ENCODE results near the gene MIGA2.

DNA sequence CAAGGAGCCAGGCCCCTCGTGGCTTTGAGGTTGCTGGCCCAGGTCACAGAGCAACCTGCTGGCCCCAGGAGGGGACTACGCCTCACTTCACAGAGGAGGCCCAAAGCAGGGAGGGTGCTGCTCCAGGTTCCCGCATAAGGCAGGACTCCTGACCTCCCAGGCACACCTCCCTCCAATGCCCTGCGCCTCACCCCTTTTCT lies 18.1 kb downstream of the KYAT1 start:
- RAMPAGE, long total RNA, result no peak
- RRBS, 2 experiments, result no CpG with 5 or more reads among the region's 4 CpGs
CAGE:
- cytosol, long polyA minus RNA, result no peak
- cytosol, long polyA plus RNA, result no peak
- long polyA plus RNA, result no peak
- nucleolus, long total RNA, result no peak
- nucleus, long polyA plus RNA, result no peak
- nucleus, long total RNA, result no peak

DNA sequence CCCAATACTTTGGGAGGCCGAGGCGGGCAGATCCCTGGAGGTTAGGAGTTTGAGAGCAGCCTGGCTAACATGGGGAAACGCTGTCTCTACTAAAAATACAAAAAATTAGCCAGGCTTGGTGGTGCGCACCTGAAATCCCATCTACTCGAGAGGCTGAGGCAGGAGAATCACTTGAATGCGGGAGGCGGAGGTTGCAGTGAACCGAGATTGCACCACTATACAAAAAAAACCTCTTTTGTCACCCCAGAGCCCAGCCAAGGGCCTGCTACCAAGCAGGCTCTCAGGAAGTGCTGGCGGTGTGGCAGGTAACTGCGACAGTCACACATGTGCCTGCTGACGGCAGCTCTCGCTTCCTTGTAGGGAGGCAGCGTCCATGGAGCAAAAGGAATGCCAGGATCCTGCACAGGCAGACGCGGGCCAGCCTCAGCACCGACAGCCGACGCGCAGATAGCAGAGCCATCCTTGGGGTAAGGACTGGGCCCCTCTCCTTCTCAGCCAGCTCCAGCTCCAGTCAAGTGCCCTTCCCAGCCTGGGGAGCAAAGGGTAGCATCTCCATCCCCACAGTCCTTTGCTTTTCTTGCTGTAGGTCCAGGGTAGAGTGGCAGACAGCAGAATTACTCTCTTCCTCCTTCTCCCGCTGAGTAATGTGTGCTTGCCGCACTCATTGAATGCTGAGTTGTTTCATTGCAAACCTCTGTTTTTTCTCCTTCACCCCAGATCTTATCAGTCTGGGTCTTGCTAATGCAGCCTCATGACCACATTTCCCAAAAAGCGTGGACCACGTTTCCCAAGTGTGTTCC lies 3.9 kb downstream of the LRRC8A start:
- RAMPAGE, long total RNA, result no peak
- RRBS, 2 experiments, result no CpG with 5 or more reads among the region's 23 CpGs
CAGE:
- cytosol, long polyA minus RNA, result no peak
- cytosol, long polyA plus RNA, result no peak
- long polyA plus RNA, result no peak
- nucleolus, long total RNA, result no peak
- nucleus, long polyA plus RNA, result no peak
- nucleus, long total RNA, result no peak

- RAMPAGE, long total RNA, result no peak
- RRBS, 2 experiments, result no CpG with 5 or more reads among the region's 14 CpGs
CAGE:
- cytosol, long polyA minus RNA, result no peak
- cytosol, long polyA plus RNA, result no peak
- long polyA plus RNA, result no peak
- nucleolus, long total RNA, result no peak
- nucleus, long polyA plus RNA, result no peak
- nucleus, long total RNA, result no peak
These were observed 17.7 kb downstream of the LRRC8A start for GRCh38 chr9:128899322-128900331.

- RAMPAGE, long total RNA, result no peak
- RRBS, 2 experiments, result no CpG with 5 or more reads among the region's 5 CpGs
CAGE:
- cytosol, long polyA minus RNA, result no peak
- cytosol, long polyA plus RNA, result no peak
- long polyA plus RNA, result no peak
- nucleolus, long total RNA, result start-site peak on the minus strand at chr9:129021189-129021296, 20 reads
- nucleus, long polyA plus RNA, result no peak
- nucleus, long total RNA, result no peak
These were observed 7.0 kb downstream of the SH3GLB2 start for GRCh38 chr9:129021139-129021524.

- RAMPAGE, long total RNA, result no peak
- RRBS, 2 experiments, result no CpG with 5 or more reads among the region's 20 CpGs
CAGE:
- cytosol, long polyA minus RNA, result no peak
- cytosol, long polyA plus RNA, result no peak
- long polyA plus RNA, result no peak
- nucleolus, long total RNA, result no peak
- nucleus, long polyA plus RNA, result no peak
- nucleus, long total RNA, result no peak
These were observed 218 bp upstream of the SH3GLB2 start for GRCh38 chr9:129028441-129028656.

GRCh38 chr9:129035961-129037198 lies at the start of gene MIGA2:
Gene MIGA2 (plus strand): TSS chr9:129036626.
- RAMPAGE, long total RNA, result start-site peak on the plus strand at chr9:129036617-129036666, 189 and 47 reads in 2 replicates
- RRBS, 2 experiments, result under 1 to 1% methylated on average over 34 to 41 of the region's 76 CpGs
CAGE:
- cytosol, long polyA minus RNA, result no peak
- cytosol, long polyA plus RNA, result no peak
- long polyA plus RNA, result no peak
- nucleolus, long total RNA, result no peak
- nucleus, long polyA plus RNA, result start-site peak on the plus strand at chr9:129036617-129036653, 509 and 590 reads in 2 replicates
- nucleus, long total RNA, result no peak

DNA sequence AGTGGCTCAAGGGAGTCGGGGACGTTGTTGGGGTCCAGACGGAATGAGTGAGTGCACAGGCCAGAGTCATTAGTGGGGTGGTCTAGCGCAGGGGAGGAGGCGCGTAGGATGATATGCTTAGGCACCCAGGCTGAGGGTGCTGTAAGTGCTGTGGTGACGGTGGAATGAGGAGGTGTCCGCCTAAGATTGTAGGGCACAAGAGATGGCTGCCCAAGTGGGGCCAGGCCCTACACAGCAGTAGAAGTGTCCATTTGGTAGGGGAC lies 704 bp downstream of the MIGA2 start:
- RAMPAGE, long total RNA, result no peak
- RRBS, 2 experiments, result no CpG with 5 or more reads among the region's 8 CpGs
CAGE:
- cytosol, long polyA minus RNA, result no peak
- cytosol, long polyA plus RNA, result no peak
- long polyA plus RNA, result no peak
- nucleolus, long total RNA, result no peak
- nucleus, long polyA plus RNA, result no peak
- nucleus, long total RNA, result no peak

DNA sequence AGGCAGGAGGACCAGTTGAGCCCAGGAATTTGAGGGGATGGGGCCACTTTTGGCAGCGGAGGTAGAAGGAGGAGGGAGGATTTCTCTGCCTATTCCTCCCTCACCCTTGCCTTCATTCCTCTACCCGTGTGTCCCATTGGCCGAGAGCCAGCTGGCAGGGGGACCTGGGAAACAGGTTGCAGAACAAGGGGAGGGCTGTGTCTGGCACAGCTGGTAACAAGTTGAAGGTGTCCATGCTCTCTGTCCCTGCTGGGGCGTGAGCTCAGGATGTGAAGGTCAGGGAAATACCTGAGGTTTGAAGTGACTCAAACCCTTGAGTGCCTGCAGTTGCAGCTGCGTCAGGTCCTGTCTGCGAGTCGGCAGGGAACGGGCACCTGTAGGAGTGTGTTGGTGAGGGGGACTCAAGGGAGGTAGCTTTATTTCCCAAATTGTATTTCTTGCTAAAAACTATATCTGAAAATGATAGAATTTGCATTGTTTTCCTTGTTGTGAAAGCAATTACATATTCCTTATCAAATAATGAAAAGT lies 16.2 kb downstream of the MIGA2 start:
- RAMPAGE, long total RNA, result no peak
- RRBS, 2 experiments, result no CpG with 5 or more reads among the region's 8 CpGs
CAGE:
- cytosol, long polyA minus RNA, result no peak
- cytosol, long polyA plus RNA, result no peak
- long polyA plus RNA, result no peak
- nucleolus, long total RNA, result no peak
- nucleus, long polyA plus RNA, result no peak
- nucleus, long total RNA, result no peak

DNA sequence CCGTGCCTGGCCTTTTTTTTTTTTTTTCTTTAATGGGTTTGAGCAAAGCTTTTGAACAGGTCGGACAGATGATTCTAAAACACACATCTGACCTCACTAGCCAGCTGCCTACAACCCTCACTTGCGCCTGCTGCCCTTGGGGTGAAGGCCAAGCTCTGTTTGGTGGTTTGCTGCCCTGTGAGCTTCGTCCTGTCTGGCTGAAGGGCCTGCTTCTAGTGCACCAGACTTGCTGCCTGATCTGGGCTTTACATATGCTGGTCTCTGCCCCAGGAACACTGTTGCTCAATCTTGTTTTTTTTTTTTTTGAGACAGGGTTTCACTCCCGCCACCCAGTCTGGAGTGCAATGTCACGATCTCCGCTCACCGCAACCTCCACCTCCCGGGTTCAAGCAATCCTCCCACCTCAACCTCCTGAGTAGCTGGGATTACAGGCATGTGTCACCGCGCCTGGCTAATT lies 16.4 kb upstream of the DOLPP1 start:
- RAMPAGE, long total RNA, result no peak
- RRBS, 2 experiments, result no CpG with 5 or more reads among the region's 11 CpGs
CAGE:
- cytosol, long polyA minus RNA, result no peak
- cytosol, long polyA plus RNA, result no peak
- long polyA plus RNA, result no peak
- nucleolus, long total RNA, result no peak
- nucleus, long polyA plus RNA, result no peak
- nucleus, long total RNA, result no peak

DNA sequence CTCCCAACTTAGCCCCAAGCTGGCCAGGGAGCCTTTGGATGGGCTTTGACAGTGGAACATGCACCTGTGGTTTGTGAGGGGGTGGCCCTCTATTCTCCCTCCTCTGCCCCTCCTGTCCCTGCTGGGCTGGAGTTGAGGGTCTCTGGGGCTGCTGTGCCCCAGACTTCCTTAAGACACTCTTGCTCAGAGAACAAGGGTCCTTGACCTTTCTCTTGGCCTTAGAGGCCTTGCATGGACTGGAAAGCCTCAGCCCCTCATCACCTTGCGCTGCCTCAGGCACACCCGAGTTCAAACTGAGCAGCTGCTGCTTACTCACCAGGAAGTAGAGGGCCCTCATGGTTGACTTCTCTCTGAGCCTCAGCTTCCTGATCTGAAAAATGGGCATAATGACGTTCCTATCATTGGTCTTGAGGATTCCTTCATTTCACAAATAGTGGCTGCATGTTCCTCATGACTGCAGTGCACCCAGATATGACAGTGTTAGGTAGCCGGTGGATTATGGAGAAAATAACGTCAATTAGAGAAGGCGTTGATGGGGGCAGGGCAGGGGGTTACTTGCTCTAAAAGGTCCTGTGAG lies 28.7 kb downstream of the IER5L start:
- RAMPAGE, long total RNA, result no peak
- RRBS, 2 experiments, result no CpG with 5 or more reads among the region's 6 CpGs
CAGE:
- cytosol, long polyA minus RNA, result no peak
- cytosol, long polyA plus RNA, result no peak
- long polyA plus RNA, result no peak
- nucleolus, long total RNA, result no peak
- nucleus, long polyA plus RNA, result no peak
- nucleus, long total RNA, result no peak

DNA sequence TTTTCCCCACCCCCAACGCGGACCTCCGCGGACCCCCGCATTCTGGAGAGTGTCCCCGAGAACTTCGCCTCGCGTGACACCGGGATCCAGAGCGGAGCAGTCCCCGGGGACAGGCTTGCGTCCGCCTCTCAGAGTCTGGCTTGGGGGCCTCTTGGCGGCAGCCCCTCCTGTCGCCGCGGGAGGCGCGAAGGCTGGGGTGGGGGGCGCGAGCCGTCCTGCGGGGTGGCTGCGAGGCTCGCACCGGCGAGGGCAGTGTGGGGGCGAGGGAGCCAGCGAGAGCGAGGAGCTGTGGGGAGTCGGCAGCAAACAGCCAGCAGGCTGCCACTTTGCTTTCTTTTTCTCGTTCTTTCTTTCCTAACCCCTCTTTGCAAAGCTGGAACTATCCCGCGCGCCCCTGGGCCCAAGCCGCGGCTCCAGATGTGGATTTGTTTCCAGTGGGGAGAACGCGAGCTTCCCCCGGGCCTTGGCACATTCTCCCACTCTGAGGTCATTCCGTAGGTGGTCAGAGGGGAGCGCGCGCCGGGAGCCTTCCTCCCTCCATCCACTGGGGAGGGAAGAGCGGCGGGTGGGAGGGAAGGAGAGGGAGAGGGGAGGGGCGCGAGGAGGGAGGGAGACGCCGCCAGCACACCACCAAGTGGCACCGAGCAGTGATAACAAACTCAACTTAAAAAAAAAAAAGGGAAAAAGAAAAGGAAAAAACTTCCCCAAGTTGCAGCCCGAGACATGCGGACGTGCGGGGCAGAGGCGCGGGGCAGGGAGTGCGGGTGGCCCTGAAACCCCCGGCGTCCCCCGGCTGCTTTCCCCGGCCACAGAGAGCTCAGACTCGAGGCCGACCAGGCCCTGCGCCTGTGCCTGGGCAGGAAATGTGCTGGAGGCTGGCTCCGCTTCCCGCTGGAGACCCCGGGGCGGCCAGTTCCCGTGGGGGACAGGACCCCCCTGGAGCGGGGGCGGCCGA lies 3.4 kb downstream of the IER5L start:
- RAMPAGE, long total RNA, result no peak
- RRBS, 2 experiments, result 1 to 2% methylated on average over 9 to 12 of the region's 75 CpGs
CAGE:
- cytosol, long polyA minus RNA, result no peak
- cytosol, long polyA plus RNA, result no peak
- long polyA plus RNA, result no peak
- nucleolus, long total RNA, result no peak
- nucleus, long polyA plus RNA, result no peak
- nucleus, long total RNA, result no peak

DNA sequence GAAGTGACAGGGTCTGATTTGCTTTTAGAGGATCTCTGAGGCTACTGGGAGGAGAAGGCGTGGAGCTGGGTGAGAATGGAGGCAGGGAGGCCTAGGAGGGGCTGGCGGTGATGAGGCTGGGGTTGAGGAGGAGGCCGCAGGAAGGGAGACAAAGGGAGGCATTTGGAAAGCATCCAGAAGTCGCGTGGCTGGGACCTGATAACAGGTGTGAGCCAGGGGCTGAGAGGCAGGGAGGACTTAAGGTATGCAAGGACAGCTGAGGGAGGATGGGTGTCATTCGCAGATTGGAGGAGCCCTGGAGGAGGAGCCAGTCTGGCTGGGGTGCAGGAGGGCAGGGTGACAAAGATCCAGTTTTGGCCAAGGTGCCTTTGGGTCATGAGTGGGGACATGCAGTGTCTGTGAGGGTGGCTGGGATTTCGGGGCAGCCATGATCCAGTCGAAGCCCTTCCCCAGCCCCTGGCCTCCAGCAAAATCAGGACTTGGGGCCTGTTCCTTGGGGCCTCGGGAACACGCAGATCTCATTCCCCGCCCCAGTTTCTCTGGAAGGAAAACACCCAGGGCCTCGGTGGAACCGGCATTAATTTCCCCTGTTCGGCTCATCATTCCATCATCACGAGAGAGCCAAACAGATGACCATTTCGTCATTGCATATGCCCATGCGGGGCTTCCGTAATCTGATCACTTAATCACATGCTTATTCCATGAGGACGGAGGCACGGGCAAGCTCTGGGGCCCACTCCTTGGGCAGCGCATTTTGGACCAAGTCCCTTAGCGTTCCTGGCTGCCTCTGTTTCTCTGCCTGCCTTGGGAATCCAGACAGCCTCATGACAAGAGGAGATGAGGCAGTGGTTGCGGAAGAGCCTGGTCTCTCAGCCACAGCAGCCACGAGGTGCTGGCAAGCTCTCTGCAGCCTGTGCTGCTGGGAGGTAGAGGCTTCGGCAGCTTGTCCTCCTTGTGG lies 64.7 kb upstream of the IER5L start:
- RAMPAGE, long total RNA, result no peak
- RRBS, 2 experiments, result no CpG with 5 or more reads among the region's 25 CpGs
CAGE:
- cytosol, long polyA minus RNA, result no peak
- cytosol, long polyA plus RNA, result no peak
- long polyA plus RNA, result no peak
- nucleolus, long total RNA, result no peak
- nucleus, long polyA plus RNA, result no peak
- nucleus, long total RNA, result no peak

GRCh38 chr9:129332154-129332543 lies 154.1 kb upstream of the IER5L start:
- RAMPAGE, long total RNA, result no peak
- RRBS, 2 experiments, result 49% methylated on average over 2 of the region's 5 CpGs; no CpG with 5 or more reads in 1 of the 2 experiments
CAGE:
- cytosol, long polyA minus RNA, result no peak
- cytosol, long polyA plus RNA, result no peak
- long polyA plus RNA, result no peak
- nucleolus, long total RNA, result no peak
- nucleus, long polyA plus RNA, result no peak
- nucleus, long total RNA, result no peak

DNA sequence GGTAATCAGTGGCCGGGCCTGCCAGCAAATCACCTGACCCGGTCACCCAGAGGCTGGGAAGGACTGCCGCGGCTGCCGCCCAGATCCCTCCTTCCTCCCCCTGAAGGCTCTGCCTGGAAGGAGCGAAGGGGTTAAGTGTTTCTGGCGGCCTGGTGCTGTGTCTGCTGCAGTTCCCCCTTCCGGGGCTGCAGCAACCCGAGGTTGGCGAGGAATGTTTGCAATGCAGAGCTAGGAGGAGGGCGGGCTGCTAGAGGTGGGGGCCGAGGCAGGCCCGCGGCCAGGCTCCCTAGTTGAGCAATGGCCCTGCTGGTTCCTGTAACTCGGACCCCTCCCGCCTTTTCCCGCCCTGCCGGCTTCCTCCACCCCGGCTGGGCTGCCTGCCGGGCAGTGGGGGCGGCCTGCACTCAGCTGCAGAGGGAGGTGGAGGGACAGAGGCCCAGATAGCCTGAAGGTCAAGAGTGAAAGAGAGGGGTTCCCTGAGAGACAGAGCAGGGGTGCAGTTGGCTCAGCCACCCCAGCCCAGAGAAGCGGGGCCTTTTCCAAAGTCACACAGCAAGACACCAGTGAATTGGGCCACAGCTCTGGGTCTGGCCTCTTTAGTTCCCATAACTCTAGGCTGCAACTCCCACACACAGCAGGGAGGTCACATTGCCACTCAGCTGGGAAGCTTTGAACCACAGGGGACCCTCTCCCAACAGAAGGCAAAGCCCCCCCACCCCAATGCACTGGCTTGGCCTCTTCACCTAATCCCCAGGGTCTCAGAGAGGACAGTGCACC lies 156.4 kb upstream of the IER5L start:
- RAMPAGE, long total RNA, result no peak
- RRBS, 2 experiments, result 1 to 4% methylated on average over 1 of the region's 22 CpGs
CAGE:
- cytosol, long polyA minus RNA, result no peak
- cytosol, long polyA plus RNA, result no peak
- long polyA plus RNA, result no peak
- nucleolus, long total RNA, result no peak
- nucleus, long polyA plus RNA, result no peak
- nucleus, long total RNA, result no peak

DNA sequence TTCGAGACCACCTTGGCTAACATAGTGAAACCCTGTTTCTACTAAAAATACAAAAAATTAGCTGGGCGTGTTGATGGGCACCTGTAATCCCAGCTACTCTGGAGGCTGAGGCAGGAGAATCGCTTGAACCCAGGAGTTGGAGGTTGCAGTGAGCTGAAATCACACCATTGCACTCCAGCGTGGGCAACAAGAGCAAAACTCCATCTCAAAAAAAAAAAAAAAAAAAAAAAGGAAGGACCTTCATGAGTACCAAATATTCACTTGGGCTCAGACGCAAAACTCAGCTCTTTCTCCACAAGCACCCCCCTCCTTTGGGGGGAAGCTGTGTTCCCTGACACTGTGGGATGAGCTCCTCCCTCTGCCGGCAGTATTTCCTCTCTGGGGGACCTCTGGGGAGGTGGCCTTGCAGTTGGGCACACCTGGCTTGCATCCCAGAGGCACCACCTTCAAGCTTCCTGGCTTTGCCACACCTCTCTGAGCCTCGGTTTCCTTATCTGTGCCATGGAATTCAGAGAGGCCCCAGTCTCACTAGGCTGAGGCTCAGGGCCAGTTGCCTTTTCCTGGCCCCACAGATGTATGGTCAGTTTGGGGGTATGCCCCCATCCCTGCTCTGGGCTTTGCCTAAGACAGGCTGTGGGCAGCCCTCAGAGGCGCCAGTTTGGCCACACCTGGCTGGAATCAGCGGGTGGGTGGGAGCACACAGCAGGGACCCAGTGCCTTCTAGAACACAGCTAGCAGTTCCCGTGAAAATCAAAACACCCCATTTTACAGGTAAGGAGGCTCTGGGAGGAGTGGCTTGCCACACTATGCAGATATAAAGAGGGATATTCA lies 157.4 kb upstream of the IER5L start:
- RAMPAGE, long total RNA, result no peak
- RRBS, 2 experiments, result no CpG with 5 or more reads among the region's 10 CpGs
CAGE:
- cytosol, long polyA minus RNA, result no peak
- cytosol, long polyA plus RNA, result no peak
- long polyA plus RNA, result no peak
- nucleolus, long total RNA, result no peak
- nucleus, long polyA plus RNA, result no peak
- nucleus, long total RNA, result no peak

- RAMPAGE, long total RNA, result no peak
- RRBS, 2 experiments, result 47 to 83% methylated on average over 4 of the region's 19 CpGs
CAGE:
- cytosol, long polyA minus RNA, result no peak
- cytosol, long polyA plus RNA, result no peak
- long polyA plus RNA, result no peak
- nucleolus, long total RNA, result no peak
- nucleus, long polyA plus RNA, result no peak
- nucleus, long total RNA, result no peak
These were observed 165.7 kb upstream of the IER5L start for GRCh38 chr9:129343686-129344324.

GRCh38 chr9:129351707-129352681 lies 173.9 kb upstream of the IER5L start:
- RAMPAGE, long total RNA, result no peak
- RRBS, 2 experiments, result 1 to 7% methylated on average over 4 to 11 of the region's 60 CpGs
CAGE:
- cytosol, long polyA minus RNA, result no peak
- cytosol, long polyA plus RNA, result no peak
- long polyA plus RNA, result no peak
- nucleolus, long total RNA, result no peak
- nucleus, long polyA plus RNA, result no peak
- nucleus, long total RNA, result no peak

- RAMPAGE, long total RNA, result no peak
- RRBS, 2 experiments, result no CpG with 5 or more reads among the region's 10 CpGs
CAGE:
- cytosol, long polyA minus RNA, result no peak
- cytosol, long polyA plus RNA, result no peak
- long polyA plus RNA, result no peak
- nucleolus, long total RNA, result no peak
- nucleus, long polyA plus RNA, result no peak
- nucleus, long total RNA, result no peak
These were observed 215.9 kb downstream of the C9orf50 start for GRCh38 chr9:129404977-129405465.

- RAMPAGE, long total RNA, result no peak
- RRBS, 2 experiments, result no CpG with 5 or more reads among the region's 16 CpGs
CAGE:
- cytosol, long polyA minus RNA, result no peak
- cytosol, long polyA plus RNA, result no peak
- long polyA plus RNA, result no peak
- nucleolus, long total RNA, result no peak
- nucleus, long polyA plus RNA, result no peak
- nucleus, long total RNA, result no peak
These were observed 151.5 kb downstream of the C9orf50 start for GRCh38 chr9:129469244-129469949.

DNA sequence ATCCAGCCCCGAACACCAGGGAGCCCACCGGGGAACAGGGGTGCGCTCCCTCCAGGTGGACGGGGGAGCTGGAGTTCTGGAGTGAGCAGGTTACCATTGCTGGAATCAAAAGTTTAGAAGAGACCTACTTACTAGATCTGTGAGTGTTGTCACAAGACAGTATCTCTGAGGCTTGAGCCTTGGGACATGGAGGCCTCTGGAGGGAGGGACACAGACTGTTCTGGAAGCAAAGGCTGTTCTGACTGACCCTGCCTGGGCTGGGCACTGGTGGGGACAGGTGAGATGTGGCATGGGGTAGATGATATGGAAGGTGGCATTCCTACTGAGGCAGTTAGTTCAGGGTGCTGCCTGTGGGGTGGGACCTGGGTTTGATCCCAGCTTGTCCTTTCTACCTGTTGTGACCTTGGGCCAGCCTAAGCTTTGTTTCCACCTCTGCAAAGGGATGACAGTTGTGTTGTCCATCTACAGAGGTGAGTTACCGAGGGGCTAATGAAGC lies 140.2 kb downstream of the C9orf50 start:
- RAMPAGE, long total RNA, result no peak
- RRBS, 2 experiments, result no CpG with 5 or more reads among the region's 5 CpGs
CAGE:
- cytosol, long polyA minus RNA, result no peak
- cytosol, long polyA plus RNA, result no peak
- long polyA plus RNA, result no peak
- nucleolus, long total RNA, result no peak
- nucleus, long polyA plus RNA, result no peak
- nucleus, long total RNA, result no peak

All from GM12878 (cell line).